Gallbladder (tissue), 1 donor: Measurements from ENCODE around the gene SREK1IP1.

DNA sequence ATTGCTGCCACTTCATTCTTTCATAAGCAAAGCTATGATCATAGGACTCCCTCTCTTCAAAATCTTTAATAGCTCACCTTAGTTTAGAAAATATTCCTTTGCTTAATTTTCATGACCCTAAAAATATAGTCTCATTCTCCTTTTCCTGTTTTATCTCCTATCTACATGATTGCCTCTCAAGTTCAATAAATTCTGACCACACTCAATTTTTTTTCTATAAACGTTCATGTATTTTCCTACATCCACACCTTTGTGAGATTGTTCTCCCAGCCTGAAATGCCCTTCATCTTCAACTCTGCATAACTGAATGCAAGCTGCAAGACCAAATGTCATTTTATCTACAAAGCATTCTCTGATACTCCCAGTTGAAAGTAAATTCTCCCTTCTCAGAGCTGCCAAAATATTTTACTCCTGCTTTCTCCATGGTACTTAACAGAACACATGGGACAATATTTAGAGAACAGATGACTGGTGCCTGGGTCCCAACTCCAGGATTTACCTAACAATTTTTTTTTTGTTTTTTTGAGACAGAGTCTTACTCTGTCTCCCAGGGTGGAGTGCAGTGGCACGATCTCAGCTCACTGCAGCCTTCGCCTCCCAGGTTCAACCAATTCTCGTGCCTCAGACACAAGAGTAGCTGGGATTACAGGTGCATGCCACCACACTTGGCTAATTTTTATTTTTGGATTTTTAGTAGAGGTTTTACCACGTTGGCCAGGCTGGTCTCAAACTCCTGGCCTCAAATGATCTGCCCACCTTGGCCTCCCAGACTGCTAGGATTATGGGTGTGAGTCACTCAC is 475.2 kb downstream of the PDE4D start:
- PRO-cap = no peak

DNA sequence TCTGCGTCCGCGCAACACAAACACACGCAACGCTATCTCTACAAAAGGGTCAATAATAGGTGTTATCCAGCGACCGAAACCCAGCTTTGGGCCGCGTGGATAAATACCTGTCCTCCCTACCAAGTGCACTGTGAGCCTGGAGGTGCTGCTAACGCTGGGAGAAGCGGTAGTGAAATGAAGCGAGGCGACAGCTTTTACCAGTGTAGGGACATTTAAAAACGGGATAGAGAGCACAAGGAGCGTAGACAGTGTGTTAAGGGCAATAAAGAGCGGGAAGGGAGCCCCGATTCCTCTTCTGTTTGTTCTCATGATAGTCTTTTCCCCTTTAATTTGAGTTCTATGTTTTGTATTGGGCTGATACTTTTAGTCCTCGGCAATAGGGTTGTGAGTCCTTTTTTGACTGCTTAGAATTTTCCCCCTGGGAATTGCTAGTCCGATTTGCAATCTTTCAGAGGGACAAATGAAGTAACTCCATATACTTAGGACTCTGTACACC is 491 bp upstream of the DEPDC1B start:
- PRO-cap = no peak

DNA sequence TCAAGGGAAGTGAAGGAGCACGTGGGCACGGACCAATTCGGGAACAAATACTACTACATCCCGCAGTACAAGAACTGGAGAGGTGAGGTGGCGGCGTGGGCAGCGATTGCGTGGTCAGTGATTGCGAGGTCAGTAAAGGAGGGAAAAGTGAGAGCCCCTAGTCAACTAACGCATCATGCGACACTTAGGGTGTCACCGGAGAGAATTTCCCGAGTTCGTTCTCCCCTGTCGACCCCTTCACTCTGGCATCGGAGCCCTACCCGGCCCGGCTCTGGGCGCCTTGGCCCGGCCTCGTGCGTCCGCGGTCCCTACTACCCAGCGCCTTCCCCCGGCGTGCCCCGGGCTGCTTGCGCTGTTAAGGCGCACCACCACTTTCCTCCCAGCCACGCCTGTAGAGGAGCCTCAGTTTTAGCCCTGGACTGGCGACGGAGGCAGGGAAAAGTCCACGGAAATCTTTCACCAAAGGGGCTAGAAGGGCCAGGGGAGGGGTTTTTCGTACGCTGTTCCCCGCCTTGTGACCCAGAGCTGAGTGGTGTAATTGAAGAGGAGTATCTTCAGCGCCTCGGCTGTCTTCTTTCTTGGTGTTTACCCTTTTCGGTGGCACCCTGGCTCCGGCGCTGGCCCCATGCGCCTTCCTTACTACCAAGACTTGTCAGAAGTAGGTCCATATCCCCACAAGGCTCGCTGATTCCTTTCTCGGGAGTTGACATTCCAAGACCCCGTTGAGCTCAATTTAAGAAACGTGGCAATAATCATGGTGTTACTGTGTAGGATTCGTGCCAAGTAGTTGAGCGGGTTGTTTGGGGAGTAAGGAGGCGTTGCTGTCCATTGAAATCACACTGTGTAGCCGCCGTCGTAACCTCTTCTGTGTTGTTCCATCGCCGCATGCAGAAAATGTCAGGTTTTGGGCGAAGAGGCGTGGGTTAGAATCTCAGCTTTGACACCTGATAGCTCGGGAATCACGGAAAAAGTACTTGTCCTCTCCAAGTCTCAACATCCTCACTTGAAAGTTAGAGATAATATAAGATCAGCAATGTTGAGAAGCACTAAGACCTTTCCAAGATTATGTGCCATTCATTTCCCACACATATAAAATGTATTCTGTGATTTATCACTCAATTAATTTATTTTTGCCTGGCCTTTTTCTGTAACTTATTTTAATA is 677 bp downstream of the NDUFAF2 start:
- PRO-cap = no peak

DNA sequence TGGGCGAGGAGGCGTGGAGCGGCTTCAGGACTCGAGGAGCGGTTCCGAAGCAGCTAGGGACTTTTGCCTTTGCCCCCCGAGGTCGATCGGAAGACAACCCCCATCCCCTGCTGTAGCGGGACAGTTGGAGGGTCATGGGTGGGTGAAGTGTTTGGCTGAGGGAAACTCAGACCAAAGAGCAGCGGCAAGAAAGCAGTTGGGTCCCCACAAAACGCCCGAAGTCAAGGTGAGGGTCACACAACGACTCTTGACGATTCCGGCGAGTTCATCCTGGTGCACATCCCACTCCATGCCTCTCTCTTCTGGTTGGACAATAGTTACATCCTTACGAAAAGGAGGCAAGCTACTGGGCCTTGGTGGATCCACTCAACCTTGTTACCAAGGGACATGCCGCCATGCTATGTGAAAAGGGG is 477 bp upstream of the SMIM15 start:
- PRO-cap = no peak

- PRO-cap = no peak
Measured at GRCh38 chr5:61341083-61341385, 9.0 kb downstream of the ZSWIM6 start.

DNA sequence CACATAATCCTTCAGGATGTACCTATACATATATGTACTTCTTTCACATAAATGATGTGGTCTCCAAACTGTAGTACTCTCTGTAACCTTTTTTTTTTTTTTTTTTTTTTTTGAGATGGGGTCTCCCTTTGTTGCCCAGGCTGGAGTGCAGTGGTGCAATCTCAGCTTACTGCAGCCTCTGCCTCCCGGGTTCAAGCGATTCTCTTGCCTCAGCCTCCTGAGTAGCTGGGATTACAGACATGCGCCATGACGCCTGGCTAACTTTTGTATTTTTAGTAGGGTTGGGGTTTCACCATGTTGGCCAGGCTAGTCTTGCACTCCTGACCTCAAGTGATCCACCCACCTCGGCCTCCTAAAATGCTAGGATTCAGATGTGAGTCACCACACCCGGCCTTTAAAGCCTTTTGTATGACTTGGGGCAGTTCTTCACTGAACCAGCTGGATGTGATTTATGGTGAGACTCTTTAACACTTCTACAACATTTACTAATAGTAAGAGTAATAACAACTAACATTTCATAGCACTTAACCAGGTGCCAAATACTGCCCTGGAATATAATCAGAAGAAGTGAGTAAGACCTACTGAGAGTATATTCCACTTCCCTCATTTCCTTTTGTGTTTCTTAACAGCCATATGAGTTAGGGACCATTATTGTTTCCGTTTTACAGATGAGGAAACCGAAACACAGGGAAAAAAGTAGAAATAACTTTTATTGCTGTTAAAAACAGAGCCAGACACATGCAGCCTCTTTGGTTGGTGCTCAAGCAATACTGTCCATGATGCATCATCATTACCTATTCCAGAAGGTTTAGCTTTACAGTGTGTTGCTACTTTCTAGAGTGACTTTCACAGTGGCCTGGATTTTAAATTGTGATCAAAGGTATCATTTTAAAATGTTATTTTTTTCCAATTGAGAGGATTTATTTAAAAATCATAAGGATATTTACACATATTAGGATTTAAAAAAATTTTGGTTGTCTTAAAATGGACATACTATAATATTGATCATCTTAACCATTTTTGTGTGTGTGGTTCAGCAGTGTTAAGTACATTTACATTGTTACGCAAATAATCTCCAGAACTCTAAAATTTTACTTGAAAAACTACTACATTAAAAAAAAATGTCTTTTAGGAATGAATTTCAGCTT is 10.1 kb downstream of the ZSWIM6 start:
- PRO-cap = no peak

GRCh38 chr5:61496204-61496666 is 164.2 kb downstream of the ZSWIM6 start:
- PRO-cap = no peak

- PRO-cap = no peak
Measured at GRCh38 chr5:61525524-61526161, 193.6 kb downstream of the ZSWIM6 start.

GRCh38 chr5:61599771-61600398 is 267.8 kb downstream of the ZSWIM6 start:
- PRO-cap = no peak

- PRO-cap = no peak
Measured at GRCh38 chr5:62390133-62390810, 13.4 kb downstream of the DIMT1 start.

GRCh38 chr5:63155134-63155486 is 576.5 kb downstream of the LRRC70 start:
- PRO-cap = no peak

GRCh38 chr5:64331752-64332307 is 166.2 kb downstream of the RNF180 start:
- PRO-cap = no peak

GRCh38 chr5:64506837-64507029 is 918 bp downstream of the RGS7BP start:
- PRO-cap = no peak

DNA sequence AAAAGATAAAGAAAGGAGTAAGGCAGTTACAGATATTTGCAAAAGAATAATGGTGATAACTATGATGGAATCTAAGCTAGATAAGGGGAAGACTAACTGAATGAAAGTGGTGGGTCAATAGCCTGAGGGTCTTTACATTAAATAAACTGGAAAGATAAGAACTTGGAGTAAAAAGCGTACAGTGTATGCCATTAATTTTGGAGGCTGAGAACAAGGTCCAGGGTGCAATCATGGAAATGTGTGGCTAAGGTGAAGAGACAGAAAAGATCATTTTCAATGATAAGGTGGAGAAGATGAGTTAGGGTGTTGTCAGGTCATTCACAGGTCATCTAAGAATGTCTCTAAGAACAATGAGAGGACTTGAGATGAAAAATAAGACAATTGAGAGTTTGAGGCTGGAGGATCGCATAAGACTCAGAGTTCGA is 37.6 kb downstream of the SREK1IP1 start:
- PRO-cap = no peak

DNA sequence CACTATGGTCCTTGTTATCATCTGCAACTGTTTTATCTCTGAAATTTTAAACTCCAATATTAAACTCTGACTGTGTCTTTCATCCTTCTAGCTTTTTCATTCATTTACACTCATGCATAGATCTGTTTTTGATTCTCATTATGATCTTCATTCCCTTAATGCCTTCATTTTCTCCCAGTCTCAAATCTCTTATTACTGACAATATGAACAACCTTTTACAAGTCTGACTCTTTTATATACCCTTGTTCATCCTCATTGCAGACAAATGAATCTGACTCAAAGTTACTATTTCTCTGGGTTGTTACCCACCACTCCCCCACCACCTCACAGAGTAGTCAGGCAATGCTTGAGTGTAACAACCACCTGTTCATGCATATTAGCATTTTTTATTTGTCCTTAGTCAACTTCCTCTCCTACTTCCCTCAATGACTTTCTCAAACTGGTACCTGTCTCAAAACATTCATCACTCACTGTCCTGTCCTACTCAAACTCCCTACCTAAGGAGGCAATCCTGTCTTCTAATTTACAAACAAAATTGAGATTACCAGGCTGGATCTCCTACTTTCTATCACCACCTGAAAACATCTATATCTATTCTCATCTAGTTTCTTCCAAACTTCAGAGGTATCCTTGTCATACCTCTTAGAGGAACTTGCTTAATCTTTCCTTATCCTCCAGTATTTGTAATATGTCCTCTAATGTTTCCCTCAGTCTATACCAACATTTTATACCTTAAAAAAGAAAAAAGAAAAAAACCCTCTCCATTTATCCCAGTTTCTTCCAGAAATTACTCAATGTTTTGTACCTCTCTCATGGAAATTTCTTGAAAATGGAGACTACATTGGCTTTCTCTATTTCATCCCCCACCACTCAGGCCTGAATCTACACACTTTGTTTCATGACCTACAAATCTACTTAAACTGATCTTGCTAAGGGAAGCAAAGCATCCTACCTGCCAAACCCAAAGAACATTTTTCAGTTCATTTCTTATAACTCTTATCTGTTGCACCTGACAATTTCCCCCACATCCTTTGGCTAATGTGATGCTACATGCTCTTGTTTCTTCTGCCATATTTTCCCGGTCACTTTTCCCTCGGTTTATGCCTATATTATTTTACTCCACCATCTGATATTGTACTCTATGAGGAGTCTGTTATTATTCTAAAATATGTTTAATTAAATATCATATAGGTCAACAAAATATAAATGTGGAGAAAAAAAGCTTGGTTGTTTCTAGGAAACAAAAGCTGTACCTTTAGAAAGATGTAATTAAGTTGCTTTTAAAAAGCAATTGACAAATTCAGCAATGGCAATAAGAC is 17.9 kb downstream of the SREK1IP1 start:
- PRO-cap = no peak

GRCh38 chr5:64768315-64768828 is at the start of gene SREK1IP1:
Gene SREK1IP1 (minus strand): TSS chr5:64768691.
- PRO-cap = bidirectional peak, plus-strand start at chr5:64768930, minus-strand start at chr5:64768691

DNA sequence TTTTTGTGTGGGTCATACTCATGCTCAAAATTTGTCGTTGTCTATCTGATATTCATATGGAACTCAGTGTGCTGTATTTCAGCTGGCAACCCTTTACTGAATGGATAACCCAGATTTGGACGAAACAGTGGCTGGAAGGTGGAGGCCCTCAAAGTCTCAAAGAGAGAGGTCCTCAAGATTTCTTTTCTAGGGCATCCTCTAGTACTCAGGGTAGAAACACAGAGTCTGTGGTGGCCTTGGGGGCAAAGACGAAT is 333.6 kb downstream of the CWC27 start:
- PRO-cap = no peak

DNA sequence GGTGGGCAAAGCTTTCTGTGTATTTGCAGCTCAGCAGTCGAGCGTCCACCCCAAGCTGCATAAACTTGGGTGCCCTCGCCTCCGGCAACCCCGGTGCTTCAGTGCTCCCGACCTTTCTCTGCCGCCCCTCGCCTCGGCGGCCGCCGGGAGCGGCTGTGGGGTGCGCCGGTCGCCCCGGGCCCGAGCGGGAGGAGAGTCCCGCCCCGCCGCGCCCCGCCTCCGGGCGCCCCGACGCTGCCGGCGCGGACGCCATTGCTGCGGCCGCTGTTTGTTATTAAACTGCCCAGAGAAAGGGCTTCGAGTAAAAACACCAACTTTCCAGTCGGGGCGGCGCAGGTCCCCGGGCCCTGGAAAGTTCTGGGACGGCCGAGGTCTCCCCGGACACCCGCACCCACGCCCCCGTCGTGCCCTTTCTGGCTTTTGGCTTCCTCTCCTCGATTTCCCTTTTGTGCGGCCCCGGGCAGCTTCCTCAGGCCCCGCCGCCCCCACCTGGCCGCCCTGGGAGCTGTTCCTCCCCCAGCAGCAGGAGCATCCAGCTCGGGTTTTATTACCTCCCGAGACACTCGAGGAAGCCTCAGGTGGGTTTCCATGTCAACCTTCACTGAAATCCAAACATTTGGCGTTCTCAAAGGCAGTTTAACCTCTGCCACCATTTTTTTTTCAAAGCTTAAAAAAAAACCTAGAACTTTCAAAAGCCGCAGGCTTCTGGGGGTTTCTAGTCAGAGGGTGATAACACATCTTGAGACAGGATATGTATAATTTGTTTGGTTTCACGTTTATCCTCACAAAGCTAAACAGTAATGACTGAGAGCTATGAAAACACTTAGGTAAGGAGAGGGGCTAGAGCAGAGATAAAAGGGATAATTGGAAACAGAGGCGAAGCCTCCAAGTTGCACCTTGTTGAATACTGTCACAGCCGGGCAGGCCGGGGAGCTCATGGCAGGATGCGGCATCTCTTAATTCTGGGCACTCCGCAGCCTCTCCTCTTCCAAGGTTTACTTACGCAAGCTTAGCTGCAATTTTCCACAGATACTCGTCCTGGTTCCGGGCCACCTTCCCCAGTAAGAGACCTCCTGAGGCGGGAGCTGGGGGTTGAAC is 334.5 kb downstream of the CWC27 start:
- PRO-cap = bidirectional peak, plus-strand start at position 252 of the sequence, minus-strand start at position 157 of the sequence; unidirectional peak, minus-strand start at position 471 of the sequence

DNA sequence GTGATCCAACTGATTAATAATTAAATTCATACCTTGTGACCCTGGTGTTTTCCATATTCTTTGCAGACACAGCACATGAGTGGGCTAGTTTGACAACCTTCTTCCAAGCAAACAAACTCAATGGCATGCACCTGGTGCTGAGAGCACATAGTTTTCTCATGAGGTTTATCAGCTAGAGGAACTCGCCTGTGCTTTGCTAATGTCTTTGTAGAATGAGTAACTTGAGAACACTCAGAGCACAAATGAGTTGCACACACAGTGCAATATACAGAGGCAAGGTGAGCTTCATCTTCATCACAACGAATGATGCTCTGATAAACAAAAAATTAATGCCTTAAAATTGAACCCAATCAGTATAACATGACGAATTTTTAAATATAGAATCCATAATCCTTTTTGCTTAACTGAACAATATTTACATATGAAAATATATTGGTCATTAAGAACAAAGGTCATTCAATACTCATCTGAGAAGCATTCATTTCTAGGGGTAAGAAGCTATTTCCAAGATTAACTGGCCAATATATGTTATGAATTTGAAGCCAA is 12.5 kb downstream of the TRIM23 start:
- PRO-cap = no peak

- PRO-cap = no peak
Measured at GRCh38 chr5:65788015-65788530, 66.1 kb downstream of the NLN start.